ENCODE measurements around a stretch of chr3.

GRCh38 chr3:67489897-67490176, 164.6 kb downstream of the SUCLG2 start:
- RRBS, result no CpG with 5 or more reads among the region's 3 CpGs

- RRBS, result no CpG with 5 or more reads among the region's 3 CpGs
Measured at GRCh38 chr3:67536324-67536897, 118.0 kb downstream of the SUCLG2 start.

- RRBS, result no CpG with 5 or more reads among the region's 3 CpGs
Measured at GRCh38 chr3:67594245-67594889, 60.0 kb downstream of the SUCLG2 start.

DNA sequence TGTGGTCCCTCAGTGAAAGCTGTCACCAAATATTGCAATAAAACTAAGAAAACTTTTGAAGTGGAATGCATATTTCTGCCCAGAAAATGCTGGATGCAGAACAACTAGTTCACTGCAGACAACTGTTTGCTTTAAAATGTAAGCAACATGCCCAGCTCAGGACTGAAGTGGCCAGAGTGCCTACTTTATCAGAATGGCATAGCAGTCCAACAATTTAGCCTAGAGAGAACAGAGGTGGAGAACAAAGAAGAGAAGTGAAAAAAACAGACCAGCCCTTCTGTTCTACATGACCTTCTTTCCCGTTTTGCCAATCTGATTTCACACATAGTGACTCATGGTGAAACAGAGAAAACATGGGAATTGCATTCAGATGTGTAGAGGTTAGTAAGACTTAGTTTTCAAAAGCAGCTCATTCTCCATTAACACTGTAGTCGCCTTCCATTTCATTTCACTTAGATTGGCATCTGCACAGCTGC, 523 bp upstream of the ARL6IP5 start:
- RRBS, result no CpG with 5 or more reads among the region's 2 CpGs

DNA sequence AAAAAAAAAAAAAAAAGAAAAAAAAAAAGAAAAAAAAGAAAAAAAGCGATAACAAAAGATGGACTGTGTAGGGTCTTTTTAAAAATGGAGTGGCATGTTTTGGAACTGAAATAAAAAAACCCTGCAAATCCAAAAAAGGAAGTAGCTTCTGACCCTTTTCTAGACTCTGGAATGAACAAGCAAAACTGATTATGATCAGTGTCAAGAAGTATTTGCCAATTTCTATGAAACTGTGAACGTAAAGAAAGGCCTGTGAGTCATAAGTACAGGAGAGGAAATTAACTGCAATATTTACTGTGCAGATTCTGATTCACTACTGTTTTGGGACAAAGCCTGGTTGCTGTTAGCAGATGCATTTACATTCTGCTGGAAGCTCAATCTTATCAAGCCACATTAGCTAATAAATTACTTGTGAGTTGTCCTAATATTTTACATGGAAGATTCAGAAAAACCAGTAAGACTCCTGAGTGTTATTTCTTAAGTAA, 90.0 kb upstream of the LMOD3 start:
- RRBS, result no CpG with 5 or more reads among the region's 2 CpGs

- RRBS, result no CpG with 5 or more reads among the region's 8 CpGs
Measured at GRCh38 chr3:69240663-69241388, 118.4 kb upstream of the LMOD3 start.

DNA sequence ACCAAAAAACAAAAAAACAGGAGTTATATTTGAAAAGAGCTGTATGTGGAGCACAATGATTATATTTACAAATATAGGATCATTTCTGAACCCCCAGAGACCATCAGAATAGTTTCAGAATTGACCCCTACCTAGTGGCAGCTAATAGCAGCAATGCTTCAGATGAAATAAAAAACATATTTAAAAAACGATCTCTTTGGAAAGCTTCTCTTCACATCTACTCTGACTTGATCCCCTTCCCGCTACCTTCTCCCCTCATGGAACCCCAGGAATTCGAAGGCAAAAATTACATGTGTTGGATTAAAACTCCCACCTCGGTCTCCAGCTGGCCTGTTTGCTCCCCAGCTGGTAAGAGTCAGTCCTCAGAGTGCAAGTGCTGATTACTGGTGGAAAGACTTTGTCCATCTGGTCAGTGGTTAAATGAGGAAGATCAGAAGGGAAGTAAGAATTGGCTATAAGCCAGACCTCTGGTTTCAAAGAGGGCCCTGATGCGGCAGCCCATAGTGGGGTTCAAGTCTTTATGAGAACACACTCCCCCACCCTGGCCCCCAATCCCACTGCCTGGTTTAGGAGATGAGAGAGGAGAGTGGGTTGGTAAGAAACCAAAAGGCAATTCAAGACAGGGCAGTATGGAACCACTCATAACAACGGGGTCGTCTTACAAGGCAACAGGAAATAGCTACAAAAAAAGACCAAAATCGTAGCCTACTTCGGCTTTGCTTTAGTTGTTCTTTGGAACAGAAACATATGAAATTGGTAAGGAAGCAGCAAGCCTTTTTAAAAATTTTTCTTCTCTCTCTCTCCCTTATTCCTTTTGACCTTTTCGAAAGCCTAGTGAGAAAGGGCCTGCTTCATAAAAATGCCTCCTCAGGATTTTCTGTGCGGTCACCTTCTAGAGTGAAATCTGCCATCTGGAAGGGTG, 65.1 kb downstream of the FRMD4B start:
- RRBS, result no CpG with 5 or more reads among the region's 11 CpGs

GRCh38 chr3:69352038-69353125, 33.5 kb downstream of the FRMD4B start:
- RRBS, result no CpG with 5 or more reads among the region's 6 CpGs

- RRBS, result no CpG with 5 or more reads among the region's 10 CpGs
Measured at GRCh38 chr3:69741094-69741600, 1.9 kb downstream of the MITF start.

DNA sequence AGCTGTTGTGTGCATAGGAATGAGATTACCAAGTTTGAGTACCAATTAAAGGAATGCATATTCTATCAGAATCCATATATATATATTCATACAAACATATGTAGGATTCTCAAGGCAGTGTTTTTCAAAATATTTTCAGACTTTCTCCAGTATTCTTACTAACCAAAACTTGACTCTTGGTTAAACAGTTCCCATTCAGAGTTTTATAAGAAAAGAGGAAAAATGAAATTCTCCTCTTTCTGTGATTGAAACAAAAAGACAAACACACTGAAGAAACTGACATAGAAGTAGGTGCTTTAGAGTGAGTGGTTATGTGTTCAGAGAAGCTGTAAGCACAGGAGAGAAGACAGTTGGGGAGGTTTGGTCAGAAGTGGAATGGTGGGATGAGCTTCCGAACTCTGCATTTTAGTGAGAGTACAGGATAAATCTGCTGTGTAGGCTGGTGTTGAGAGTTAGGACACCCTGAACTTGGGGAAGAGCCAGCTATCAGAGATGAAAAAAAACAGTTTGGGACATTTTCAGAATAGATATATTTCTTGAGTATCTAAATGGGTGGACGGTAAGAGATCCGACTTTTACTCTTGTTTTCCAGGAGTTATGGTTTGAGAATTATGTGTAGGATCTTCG, 18.0 kb downstream of the MITF start:
- RRBS, result no CpG with 5 or more reads among the region's 4 CpGs

DNA sequence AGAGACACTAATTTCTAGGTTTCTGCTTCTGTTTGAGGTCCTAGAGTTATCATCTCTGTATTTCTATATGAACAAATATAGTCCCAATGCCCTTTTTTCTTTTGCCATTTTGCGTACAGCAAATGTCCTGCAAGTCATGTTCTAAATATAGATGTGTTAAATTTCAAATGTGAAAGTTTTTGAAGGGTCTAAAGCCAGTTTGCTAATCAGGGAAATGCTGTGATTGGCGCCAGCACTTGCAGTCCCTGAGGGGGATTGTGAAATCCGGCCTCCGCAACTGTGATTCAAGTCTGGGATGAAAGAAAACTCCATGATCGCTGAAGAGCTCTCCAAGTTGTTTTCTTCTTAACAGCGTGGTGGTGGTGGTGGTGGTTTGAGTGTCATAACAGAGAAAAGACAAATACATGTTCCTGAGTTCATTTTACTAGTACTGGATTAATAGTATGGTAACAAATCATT, 51.8 kb downstream of the MITF start:
- RRBS, result no CpG with 5 or more reads among the region's 6 CpGs

DNA sequence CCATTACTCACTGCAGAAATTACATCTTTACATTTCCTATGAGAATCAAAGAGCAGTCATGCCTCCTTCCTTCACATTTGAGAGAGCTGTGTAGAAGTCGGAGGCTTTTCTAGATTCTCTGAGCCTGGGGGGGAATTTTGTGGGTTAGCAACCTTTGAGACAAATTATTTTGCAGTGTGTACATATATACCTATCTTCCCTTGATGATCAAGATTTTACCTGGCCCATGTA, 491.4 kb upstream of the MDFIC2 start:
- RRBS, result no CpG with 5 or more reads among the region's 1 CpG

GRCh38 chr3:71047996-71048299, 535.6 kb downstream of the FOXP1 start:
- RRBS, result no CpG with 5 or more reads among the region's 2 CpGs

DNA sequence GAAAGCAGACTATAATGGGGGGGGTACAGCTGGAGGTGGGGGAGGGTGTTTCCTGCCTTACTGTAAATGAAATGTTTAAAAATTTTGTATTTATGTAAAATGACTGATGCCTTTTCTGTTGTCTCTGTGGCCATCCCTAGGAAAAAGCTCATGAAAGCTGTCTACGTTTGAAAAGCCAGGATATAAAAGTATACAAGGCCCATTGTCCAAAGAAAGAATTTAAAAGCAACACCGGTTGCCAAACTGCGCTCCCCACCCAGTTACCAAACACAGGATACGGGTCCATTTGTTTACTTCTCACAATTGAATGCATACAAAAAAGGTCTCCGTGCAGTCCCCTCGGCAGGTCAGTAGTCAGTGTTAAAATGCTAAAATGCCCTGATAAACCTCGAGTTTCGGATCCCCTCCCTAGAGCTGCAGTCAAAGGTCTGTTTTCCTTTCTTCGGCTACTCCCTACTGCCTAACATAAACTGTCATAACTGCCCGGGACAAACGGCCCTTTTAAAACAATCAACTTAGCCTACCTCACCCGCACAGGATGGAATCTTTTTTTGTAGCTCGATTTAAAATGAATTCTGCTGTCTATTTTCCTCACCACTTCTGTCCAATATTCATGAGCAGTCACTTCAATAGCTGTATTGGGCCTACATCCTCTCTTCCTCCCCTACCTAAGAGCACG, 534.6 kb downstream of the FOXP1 start:
- RRBS, result no CpG with 5 or more reads among the region's 14 CpGs

- RRBS, result no CpG with 5 or more reads among the region's 3 CpGs
Measured at GRCh38 chr3:71069866-71070254, 513.7 kb downstream of the FOXP1 start.

DNA sequence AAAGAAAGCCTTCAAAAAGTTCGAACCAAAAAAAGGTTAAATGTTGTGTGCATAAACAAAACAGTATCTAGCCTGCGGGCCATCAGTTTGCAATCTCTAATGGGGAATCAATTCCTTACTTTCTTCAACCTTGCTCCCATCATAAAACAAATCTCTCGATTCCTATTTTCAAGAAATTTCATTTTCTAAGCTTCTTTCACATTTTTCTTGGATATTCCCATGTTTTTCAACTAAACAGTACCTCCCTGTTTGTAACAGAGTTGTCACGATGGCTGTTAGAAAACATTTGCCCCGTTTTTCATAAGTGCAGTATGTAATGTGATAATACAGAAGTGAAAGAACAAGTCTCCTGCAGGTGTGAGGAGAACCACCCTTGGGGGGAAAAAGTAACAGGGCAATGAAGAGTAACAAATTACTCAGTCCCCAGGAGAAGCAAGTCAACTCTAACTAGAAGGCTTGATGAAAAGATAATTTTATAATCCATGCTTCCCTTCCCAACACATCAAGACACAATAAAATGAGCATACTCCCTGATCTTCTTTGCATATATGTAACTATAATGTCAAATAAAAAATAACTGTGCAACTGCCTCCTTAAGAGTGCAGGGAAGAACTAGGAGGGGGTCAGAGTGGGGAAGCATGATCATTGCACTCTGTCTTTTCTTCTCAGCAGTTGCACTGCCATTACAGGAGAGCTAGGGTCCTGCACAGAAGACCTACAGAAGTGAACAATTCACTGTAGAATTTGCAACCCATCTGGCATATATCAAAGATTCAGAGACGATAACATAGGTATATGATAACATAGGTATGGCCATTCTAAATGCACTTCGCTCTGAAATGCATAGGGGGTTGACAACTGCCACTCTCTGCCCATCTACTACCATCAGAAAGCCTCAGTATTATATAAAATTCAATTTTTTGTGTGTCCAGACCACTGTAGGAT, 493.2 kb downstream of the FOXP1 start:
- RRBS, result no CpG with 5 or more reads among the region's 7 CpGs

DNA sequence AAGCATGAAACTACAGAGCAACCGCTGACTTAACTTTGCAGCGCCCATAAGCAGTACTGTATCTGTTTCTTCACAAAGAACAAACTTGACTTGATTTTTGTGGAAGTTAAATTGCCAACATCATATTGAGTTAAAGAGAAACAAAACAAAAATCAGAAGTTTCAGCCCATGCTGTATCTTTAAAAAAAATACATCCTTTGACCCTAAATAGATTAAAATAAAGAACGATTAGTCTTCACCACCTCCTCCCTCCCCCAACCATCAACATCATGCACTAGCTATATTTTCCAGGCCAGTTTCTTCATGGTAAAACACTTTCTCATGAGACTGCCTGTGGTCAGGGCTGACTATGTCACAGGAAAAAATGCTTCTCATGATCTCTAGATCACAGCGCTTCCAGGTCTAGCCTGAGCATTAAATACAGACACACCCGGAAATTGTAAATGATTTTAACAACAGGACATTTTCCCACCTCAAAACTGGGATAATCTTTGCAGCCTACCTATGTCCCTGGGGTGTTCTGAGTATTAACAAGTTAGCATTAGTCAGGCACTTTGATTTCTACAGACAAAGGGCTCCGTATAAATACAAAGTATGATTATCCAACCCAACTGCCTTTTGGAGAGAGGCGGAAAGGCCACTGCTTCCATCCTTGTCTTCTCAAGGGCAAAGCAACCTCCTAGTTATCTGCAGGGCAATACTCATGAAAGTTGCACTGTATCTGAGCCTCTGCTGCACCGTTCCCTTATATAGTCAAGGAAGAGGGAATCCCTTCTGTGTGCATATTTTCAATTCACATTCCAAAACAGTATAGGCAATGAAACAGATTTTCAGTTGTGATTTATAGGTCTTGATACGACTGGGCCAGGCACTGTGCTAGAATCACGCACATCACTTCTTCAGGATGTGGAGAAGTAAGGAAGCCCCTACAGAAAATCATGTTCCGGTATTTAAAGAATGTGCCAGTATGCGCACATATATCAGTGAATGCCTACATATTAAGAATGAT, 456.0 kb downstream of the FOXP1 start:
- RRBS, result no CpG with 5 or more reads among the region's 12 CpGs

- RRBS, result no CpG with 5 or more reads among the region's 5 CpGs
Measured at GRCh38 chr3:71133943-71134499, 449.5 kb downstream of the FOXP1 start.

- RRBS, result no CpG with 5 or more reads among the region's 12 CpGs
Measured at GRCh38 chr3:71166666-71167527, 416.6 kb downstream of the FOXP1 start.